Spinal cord (tissue), 3 donors: Measurements from ENCODE around the gene USP17L15.

- PRO-cap, result no peak
- RAMPAGE, long total RNA, result no peak
These were observed 896 bp downstream of the AFAP1 start for GRCh38 chr4:7938447-7939482.

DNA sequence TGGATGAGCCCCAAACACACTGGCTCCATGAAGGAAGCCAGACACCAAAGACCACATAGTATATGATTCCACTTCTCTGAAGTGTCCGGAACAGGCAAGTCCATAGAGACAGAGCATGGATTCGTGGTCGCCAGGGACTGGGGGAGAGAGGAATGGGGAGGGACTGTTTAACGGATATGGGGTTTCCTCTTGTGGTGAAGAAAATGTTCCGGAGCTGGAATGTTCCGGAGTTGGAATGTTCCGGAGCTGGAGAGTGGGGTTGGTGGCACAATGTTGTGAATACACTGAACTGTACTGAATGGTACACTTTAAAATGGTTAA lies 28.8 kb upstream of the AFAP1 start:
- PRO-cap, result no peak
- RAMPAGE, long total RNA, result no peak

DNA sequence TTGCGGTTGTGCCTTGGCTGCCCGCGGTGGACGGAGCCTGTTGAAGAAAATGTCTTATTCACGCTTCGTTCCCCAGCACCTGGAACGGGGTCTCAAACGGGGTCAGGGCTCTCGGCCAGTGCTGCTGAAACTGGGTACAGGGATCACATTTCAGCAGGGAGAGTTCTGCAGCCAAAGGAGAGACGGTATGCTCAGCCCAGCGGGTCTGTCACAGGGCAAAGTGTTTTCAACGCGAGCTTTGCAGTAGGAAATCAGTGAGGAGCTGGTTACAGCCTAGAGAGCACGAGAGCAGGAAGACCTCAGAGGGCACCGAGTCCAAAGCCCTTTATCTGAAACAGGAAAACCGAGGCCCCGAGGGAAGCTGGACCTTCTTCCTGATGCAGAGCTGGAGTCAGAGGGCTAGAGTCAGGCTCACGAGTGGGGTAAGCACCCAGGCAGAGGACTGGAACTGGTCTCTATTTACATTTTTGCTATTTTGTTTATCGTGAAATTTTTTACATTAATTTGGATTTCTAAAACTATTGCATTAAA lies 46.4 kb upstream of the AFAP1 start:
- PRO-cap, result no peak
- RAMPAGE, long total RNA, result no peak

- PRO-cap, result no peak
- RAMPAGE, long total RNA, result no peak
These were observed 83.5 kb upstream of the AFAP1 start for GRCh38 chr4:8022967-8023680.

- PRO-cap, result no peak
- RAMPAGE, long total RNA, result no peak
These were observed 108.1 kb downstream of the ABLIM2 start for GRCh38 chr4:8050354-8051103.

- PRO-cap, result no peak
- RAMPAGE, long total RNA, result no peak
These were observed 61.4 kb downstream of the ABLIM2 start for GRCh38 chr4:8096944-8097788.

- PRO-cap, result no peak
- RAMPAGE, long total RNA, result no peak
These were observed 32.9 kb downstream of the ABLIM2 start for GRCh38 chr4:8125508-8126336.

DNA sequence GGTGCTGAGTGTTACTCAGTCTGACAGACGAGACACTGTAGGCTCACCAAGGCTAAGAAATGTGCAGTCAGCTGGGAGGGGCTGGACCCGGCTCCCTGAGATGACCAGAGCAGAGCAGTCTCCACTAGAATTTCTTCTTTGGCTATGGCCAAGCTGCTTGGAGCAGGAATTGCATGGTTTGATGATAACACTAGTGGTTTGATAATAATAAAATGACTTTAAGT lies 7.1 kb upstream of the ABLIM2 start:
- PRO-cap, result no peak
- RAMPAGE, long total RNA, result no peak

DNA sequence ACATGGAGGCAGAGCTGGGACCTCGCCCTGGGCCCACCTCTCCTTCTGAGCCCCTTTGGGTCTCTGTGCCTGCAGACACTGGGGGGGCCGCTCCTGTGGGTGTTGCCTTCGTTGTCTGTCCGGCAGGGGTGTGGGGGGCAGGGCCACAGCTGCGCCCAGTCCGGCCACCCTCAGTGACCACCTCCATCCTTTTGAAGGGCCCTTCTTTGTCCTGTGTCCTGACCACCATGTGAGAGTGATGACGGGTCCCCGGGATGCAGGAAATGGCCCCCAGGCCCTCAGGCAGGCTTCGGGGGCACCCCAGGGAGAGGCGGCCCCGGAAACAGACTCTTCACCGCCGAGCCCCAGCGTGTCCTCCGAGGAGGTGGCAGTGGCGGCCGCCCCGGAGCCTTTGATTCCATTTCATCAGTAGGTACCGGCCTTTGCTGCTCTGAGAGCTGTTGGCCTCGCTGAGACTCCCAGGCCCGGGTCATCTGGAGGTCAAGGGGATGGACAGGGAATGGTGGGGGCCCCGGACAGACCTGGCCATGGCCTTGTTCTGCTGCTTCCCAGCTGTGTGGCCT lies 17.8 kb downstream of the SH3TC1 start:
- PRO-cap, result no peak
- RAMPAGE, long total RNA, result no peak

- PRO-cap, result no peak
- RAMPAGE, long total RNA, result no peak
These were observed 23.8 kb downstream of the SH3TC1 start for GRCh38 chr4:8222664-8223610.

GRCh38 chr4:8227709-8228872 lies 29.0 kb downstream of the SH3TC1 start:
- PRO-cap, result no peak
- RAMPAGE, long total RNA, result no peak

DNA sequence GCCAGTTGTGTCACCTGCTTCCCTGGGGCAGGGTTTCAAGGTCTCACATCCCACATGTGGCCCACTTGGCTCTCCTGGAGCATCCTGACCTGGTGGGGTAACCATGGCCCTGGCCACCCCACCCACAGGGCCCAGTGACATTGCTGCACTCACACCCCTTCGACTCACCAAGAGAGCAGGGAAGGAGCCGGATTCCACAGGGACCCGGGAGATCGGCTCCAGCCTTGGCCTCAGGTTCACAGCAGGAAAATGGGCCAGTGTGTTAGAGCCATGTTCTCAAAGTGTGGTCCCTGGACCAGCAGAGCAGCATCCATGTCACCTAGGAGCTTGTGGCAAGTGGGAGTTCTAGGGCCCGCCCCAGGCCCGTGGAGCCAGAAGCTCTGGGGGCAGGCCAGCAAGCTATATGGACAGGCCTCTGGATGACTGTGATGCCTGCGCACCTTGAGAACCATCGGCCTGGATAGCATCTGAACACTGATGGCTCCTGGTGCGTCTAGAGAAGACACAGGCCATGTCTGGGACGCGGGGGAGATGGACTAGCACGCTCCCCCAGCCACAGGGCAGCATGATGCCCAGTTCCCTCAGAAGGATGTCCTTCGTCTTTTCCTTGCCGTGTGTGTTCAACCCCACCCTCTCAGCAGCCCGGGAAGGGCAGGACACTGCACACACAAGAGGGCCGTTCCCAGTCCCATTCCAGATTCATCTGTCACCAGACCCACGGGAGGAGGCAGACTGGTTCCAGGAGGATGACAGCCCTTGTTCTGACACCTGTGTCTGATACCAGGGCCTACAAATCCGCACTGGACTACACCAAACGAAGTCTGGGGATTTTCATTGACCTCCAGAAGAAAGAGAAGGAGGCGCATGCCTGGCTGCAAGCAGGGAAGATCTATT lies 33.7 kb downstream of the SH3TC1 start:
- PRO-cap, result no peak
- RAMPAGE, long total RNA, result no peak

GRCh38 chr4:8286502-8286899 lies 16.9 kb downstream of the HTRA3 start:
- PRO-cap, result no peak
- RAMPAGE, long total RNA, result no peak

DNA sequence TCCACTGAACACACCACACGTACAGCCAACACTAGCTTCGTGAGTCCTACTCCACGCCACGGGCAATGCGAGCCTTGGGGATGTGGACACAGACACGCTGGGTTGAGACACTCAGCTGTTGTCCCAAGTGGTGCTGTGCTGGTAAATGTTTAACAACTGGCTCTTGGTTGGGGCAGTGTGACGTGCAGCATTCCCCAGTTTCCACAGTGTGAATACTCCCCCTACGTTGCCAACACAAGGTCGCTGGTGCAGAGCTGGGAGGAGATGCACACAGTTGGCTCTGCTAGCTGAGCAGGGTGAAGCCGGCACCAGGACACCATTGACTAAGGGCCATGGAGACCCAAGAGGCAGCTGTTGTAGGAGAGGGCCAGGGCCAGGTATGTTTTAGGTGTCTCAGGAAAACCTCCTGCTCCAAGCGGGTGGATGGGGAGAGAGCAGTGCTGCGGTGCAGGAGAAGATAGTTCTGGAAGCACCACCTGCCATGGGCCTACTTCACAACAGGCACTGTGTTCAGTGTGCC lies 65.6 kb downstream of the HTRA3 start:
- PRO-cap, result no peak
- RAMPAGE, long total RNA, result no peak

DNA sequence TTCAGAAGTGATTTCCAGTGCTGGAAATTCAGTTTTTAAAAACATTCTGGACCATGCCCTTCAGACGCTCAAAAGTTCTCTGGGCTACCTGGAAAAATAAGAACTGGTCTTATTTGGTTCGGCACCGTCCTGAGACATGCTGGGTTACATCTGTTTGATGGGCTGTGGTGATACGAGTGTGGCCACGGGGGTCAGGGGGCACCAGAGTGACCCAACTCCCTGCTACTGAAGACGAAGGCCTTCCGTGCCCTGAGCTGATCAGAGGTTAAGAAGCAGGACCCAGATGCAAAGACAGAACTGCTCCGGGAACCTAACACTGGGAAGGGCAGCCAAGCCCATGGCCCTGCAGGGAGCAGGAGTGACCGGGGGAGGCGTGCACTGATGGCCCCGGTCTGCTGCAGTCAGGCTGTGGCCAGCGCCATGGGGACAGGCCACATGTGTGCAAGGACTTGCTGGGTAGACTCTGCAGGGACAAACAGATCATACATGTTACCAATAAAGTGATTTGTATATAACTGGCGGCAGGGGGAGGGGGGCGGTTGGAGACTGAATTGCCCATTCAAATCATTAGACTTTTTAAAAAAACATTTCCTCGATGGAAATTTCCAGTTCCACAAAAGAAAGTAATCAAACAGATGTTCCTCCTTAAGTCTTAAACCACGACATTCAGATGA lies 74.6 kb downstream of the ACOX3 start:
- PRO-cap, result no peak
- RAMPAGE, long total RNA, result no peak

- PRO-cap, result no peak
- RAMPAGE, long total RNA, result no peak
These were observed 56.9 kb downstream of the ACOX3 start for GRCh38 chr4:8383384-8384171.

GRCh38 chr4:8472984-8473801 lies 32.6 kb downstream of the TRMT44 start:
- PRO-cap, result no peak
- RAMPAGE, long total RNA, result no peak

GRCh38 chr4:8903250-8903671 lies 31.6 kb upstream of the HMX1 start:
- PRO-cap, result no peak
- RAMPAGE, long total RNA, result no peak

DNA sequence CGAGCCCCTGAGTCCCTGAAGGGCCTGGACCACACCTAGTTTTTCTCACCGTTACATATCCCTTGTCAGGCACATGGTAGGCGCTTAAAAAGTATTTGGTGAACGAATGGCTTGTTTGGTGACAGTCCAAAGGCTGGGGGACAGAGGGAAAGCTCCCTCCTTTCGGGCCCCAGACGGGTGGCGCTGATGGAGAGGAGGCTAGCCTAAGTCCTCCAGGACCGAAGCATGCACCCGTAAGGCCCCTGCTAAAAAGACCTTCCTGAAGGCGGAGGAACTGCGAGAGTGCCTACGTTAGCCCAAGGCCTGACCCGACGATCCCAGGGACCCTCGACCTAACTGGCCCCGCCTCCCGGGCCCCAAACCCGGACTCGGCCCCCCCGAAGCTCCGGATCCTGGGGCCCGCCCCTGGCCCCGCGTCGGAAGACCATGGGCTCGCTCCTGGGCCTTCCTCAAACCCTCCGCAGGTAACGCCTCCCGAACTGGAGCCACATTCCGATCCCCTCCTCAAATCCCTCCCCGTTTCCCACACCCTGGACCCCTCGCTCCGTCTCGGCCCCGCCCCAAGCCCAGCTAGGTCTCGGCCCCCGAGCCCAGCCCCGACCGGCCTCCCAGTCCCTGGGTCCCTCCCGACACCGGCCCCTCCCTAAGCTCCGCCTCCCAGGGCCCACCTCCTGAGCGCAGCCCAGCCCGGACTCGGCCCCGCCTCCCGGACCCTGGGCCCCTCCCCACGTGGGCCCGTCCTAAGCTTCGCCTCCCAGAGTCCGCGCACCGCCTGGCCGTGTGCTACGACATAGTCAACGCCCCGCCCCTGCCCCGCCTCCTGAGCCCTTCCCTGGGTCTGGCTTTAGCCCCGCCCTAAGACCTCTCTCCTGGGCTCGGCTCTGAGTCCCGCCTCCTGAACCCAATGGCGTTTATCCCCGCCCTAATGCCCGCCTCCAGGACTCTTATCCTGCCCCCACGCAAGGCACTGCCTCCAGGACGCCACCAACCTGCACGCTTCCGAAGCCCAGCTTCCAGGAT lies 17.9 kb upstream of the FAM90A26 start:
- PRO-cap, result no peak
- RAMPAGE, long total RNA, result no peak

DNA sequence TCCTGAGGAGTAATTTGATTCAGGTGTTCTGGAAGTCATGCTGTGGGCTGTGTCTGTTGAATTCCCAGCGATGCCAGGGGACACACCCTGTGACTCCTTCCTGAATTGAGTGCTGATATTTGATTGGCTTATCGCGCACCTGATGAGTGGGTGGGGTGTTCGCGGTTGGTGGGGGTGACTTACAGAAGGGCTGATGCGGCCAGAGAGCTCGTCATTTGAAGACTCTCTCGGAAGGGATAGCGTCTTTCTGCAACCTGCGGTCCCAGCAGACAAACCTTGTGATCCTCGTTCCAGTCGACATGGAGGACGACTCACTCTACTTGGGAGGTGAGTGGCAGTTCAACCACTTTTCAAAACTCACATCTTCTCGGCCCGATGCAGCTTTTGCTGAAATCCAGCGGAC lies at the start of gene USP17L15:
Gene USP17L15, plus strand, starts transcription at position 300 of the 403 bp plus-strand sequence.
- PRO-cap, result no peak
- RAMPAGE, long total RNA, result no peak